Vein endothelial cell (primary cell): ENCODE measurements around a stretch of chr13.

DNA sequence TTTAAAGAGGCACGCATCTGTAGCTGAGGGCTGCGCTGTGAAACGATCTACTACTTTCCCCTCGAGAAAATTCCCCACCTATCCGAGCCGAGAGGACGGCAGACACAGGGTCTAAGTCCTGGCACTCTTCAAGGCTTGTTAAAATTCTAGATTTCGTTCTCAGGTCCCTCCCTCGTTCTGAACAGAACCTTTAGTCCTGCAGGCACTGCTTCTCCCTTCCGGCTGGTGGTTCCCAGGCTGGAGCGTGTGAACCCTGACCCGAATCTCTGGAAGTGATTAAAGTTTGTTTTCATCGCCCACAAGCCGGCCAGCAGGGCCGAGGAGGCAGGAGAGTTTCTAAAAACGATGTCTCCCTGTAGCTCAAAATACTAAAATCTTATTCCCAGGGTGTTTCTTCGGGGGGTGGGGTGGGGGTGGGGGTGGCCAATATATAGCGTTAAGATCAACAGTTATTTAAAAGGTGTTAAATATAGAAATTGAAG is 1.1 kb downstream of the ARHGEF7 start:
- CAGE, long polyA plus RNA: no peak

DNA sequence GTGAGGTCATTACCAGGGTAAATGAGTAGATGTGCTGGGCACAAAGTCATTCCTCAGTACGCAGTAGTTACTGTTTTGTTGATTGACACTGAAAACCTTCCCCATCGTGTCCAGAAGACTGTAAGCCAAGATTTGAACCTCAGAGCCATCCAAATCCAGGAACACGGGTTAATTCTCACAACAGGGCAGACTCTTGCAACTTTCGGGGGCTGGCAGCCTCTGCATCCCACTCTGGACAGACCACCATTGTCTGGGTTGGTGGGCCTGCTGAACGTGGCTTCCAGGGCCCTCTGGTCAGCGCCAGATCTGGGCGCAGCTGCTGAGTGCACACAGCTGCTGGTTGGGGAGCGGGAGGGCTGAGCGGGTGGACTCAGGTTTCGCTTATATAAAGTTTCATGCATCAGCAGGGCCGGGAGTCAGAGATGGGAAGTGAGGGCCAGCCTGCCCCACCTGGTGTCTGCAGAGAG is 6.8 kb downstream of the ARHGEF7 start:
- CAGE, long polyA plus RNA: no peak

DNA sequence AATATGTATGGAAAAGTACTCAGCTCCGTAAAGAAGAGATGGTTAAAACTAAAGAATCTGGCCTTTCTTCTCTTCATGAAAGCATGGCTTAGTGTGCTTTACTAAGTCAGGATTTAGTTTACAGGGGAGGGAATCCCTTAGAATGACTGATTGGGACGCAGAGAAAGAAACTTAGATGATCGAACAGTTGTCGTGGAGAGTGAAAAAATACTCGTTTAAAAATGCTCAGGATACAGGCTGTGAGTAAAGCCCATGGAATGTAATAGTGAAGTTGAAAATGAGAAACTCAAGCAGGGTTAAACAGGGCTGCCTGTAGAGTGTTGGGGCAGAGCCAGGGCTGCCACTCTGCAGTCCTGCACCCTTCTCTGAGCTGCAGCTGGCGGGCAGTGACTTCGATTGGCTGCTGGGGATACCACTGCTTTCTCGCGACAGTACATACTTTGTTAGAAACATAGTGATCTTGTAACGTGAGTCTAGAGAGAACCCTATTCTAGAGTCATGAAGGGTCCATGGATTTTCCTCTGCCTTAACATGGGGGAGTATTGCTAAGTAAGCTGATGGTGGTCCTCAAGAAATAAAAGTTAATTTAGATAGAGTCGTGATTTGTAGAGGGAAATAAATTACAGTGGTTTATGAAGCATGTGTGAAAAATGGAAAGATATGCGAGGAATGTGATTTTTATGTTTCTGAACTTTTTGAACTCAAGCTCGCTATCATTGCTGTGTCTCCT is 95.4 kb downstream of the ARHGEF7 start:
- CAGE, long polyA plus RNA: no peak

- CAGE, long polyA plus RNA: no peak
These were observed 92.0 kb upstream of the TEX29 start for GRCh38 chr13:111228075-111229171.

DNA sequence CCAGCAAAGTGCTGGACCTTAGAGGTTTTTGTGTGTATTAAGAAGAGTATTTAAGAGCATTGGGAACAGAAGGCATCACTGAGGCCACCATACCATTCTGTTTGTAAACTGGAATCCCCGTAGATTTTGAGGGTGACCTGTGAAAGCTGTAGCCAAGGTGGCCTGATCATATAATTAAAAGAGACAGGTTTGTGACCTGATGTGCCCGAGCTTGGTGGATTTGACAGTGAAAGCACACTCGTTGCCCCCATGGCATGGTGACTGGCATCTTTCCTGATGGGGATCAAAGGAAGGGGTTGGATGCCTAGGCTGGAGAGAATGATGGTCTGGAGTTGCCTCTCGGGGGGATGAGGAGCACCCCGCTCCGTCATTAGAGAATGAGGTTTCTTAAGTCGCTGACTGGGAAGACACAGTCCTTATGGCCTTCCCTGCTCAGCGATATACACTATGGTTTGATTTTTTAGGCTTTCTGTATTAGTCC is 82.0 kb upstream of the TEX29 start:
- CAGE, long polyA plus RNA: no peak

- CAGE, long polyA plus RNA: no peak
These were observed 295.8 kb downstream of the TEX29 start for GRCh38 chr13:111616074-111616808.

DNA sequence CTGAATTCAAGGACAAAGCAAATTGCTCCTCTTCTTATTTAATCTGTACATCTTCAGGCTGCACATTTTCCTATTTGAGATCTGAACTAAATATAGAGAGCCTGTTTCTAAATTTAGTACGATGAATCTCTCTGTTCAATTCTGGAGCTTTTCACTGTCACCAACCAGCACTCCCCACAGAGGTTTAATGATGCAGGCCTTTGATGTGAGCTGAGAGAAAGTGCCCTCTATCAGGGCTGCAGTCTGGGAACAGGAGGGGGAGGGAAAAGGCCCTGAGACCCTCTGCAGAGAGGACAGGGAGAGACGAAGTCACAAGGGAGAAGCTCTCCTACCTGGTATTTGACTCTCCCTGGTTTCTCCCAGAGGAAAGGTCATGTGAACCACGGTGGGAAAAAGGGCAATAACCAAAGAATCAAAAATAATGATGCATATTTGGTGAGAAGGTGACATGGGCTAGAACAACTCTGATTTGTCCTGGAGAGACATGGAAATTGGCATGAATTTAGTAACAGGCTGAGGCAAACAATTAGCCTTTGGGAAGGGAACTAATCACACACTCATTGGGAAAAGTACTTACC is 206.7 kb upstream of the SOX1 start:
- CAGE, long polyA plus RNA: no peak

- CAGE, long polyA plus RNA: no peak
These were observed 36.9 kb downstream of the SOX1 start for GRCh38 chr13:112103728-112104301.

DNA sequence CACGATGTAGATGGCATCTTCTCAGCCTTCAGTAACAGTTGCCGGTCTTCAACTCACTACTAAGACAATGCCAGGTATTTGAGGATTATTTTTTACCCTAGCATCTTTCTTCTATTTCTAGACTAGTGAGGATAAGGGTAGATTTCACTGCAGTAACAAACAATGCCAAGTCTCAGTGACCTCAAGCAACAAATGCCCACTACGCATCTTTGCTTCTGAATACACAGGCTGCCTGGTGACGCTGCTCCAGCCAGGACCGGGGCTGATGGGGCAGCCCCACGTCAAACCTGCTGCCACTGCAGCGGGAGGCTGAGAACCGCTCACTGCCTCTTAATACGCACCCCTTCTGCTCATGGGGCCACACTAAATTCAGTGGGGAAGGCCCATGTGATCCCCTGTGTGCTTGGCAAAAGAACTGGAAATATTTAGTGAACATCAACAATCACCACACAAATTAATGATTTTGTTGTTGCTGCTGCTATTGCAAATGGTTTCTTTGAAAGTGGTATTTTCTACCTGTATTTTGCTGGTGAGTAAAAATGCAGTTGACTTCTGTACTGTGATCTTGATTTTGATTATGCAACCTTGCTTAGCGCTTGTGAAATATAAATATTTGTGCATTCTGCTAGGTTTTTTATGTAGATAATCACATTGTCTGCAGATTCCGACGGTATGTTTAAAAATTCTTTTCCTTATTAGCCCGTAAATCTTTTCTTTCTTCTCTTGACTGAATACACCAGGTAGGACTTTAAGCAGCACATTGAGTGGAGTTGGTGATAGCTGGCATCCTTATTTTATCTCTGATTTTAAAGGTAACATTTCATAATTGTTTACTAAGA is 139.5 kb upstream of the SPACA7 start:
- CAGE, long polyA plus RNA: no peak

DNA sequence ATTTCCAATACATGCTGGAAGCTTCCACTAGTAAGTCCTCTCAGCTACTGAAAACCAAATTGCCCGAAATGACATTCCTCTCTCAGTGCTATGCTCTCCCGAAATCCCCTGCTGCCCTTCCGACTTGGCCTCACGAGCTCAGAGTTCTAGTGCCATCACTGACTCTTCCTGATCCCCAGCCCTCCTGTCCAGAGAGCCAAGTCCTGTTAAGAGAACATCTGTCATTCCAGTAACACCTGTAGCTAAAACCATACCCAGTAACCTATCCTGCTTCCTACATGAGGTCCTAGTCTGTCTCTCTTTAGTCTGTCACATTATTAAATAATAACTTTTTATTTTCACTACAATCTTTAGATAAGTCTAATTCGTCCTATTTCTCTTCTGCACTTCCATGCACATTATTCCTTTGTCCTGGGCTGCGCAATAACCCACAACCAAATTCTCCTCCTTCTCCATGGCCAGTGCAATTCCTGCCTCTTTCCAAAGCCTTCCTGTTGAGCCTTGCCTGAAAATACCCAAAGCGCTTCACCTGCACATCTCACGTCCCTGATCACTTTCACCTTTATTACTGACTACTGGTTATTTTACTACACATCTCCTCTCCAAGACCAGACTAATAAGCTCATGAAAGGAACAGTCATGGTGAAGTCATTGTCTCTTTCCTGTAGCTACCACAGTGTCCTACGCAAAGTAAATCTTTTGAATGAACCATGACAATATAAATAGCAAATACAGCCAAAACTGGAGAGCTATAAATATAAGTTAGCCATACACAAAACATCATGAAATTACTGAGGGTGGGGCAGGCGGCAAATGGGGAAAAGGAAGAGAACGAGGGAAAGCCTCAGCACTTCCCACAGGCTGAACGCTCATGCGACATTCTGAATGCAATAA is 62.9 kb downstream of the TUBGCP3 start:
- CAGE, long polyA plus RNA: no peak

- CAGE, long polyA plus RNA: no peak
These were observed 60.1 kb downstream of the TUBGCP3 start for GRCh38 chr13:112527783-112528418.

GRCh38 chr13:112559036-112559491 is 28.9 kb downstream of the TUBGCP3 start:
- CAGE, long polyA plus RNA: no peak

- CAGE, long polyA plus RNA: no peak
These were observed 4.4 kb downstream of the TUBGCP3 start for GRCh38 chr13:112583469-112584025.

GRCh38 chr13:112619704-112620272 is 31.8 kb upstream of the TUBGCP3 start:
- CAGE, long polyA plus RNA: no peak

GRCh38 chr13:112688383-112688954 is 1.4 kb upstream of the ATP11A start:
- CAGE, long polyA plus RNA: no peak

DNA sequence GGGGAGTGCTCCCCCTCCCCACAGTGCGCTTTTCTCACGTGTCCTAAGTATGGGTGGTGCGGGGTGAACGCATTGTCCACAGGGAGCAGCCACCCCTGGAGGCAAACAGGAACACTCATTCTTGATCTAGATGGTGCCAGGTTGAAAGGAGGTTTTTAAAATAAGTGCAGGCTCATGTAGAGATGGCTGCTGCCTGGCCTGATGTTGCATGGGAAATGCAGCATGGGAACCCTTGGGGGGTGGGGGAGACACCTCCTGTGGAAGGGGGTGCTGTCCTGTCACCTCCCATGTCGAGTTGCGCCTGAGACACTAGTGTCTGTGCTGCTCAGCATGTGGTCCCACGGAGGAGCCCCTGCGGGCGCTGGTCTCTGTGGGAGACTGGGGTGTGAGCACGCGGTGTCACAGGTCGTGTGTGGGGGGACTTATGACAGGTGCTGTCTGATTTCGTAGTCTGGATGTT is 52.2 kb downstream of the ATP11A start:
- CAGE, long polyA plus RNA: no peak

GRCh38 chr13:112783473-112784045 is 93.7 kb downstream of the ATP11A start:
- CAGE, long polyA plus RNA: no peak

GRCh38 chr13:112884968-112885514 is 84.0 kb upstream of the MCF2L start:
- CAGE, long polyA plus RNA: no peak

DNA sequence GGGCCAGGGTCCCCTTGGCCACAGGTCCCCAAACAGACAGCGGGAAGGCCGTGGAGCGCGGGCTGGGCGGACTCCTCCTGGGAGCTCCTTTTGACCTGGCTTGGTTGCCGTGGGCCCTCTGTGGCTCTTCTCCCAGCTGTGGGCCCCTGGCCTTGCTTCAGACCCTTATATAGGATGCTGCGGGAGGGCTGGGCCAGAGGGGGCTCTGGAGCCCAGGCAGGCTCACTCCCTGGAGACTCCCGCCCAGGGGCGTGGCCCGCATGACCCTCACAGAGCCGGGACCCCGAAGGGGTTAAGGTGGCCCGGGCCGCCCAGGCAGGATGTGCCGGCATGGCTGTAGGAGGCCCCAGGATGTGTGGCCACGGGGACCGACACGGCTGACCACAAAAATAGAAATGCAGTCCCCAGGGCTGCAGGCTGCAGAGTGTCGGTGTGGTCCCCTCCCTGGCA is 74.0 kb upstream of the MCF2L start:
- CAGE, long polyA plus RNA: no peak

GRCh38 chr13:112964714-112965399 is 4.2 kb upstream of the MCF2L start:
- CAGE, long polyA plus RNA: no peak